Type B pancreatic cell (in vitro differentiated cells): ENCODE measurements around a stretch of chr14.

DNA sequence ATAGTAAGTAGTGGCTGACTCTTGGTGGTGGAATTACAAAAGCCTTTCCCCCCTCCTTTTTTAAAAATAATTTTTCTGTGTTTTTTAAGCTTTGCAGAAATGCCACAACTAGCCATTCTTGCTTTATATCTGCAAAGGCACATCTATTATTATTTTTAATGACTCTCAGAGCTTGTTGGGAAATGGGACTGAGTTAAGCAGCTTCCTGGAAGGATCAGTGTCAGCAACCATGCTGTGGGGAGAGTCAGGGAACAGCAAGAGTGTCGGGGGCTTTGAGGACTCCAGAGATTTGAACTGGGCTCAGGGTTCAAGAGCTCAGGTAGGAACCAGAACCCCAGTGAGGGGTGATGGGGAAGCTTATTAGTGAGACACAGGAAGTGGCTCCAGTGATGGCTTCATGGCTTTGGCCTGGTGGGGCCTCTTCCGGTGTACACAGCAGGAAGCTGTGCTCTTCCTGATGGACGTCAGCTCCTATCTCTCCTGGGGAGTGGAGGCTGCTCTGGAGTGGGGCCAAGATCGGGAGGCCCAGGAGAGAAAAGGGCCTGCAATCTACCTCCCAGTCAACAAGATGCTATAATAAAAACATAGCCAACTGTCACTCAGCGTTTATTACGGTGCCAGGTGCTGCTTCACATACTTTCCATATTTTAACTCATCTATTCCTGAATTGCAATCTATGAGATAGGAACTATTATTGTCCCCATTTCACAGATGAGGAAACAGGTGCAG, 63.9 kb upstream of the DLK1 start:
- PRO-cap = no peak

DNA sequence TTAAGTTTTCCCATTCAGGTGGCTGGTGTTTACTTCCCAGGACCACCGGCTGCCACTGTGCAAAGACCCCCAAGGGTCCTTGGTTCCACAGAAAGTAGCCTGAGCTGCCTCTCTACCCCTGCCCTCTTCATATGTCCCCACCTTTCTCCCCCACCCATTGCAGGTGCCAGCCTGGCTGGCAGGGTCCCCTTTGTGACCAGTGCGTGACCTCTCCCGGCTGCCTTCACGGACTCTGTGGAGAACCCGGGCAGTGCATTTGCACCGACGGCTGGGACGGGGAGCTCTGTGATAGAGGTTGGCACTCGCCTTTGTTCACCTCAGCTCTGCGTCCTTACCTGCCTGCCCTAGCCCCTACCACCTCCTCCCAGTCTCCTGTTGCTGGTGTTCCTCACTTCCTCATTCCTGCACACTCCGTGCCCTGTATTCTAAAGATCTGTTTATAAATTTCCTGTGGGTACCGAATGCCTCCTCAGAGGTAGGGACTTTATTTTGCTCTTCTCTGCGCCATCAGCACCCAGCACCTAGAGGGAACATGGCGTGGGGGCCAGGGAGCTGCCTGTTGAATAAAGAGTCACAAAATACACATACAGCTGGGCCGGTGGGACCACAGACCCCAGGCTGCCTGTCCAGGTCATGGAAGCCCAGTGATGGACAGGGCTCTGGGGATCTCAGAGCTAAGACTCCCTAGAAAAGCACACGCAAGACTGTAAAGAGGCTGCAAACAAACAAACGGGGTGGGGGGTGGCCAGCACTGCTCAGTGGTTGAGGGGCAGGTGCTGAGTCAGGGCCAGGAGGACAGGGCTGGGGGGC, 2.3 kb downstream of the DLK1 start:
- PRO-cap = no peak

GRCh38 chr14:100907219-100907707, 3.7 kb upstream of the RTL1 start:
- PRO-cap = no peak

GRCh38 chr14:100949600-100950055, 46.1 kb upstream of the RTL1 start:
- PRO-cap = no peak

DNA sequence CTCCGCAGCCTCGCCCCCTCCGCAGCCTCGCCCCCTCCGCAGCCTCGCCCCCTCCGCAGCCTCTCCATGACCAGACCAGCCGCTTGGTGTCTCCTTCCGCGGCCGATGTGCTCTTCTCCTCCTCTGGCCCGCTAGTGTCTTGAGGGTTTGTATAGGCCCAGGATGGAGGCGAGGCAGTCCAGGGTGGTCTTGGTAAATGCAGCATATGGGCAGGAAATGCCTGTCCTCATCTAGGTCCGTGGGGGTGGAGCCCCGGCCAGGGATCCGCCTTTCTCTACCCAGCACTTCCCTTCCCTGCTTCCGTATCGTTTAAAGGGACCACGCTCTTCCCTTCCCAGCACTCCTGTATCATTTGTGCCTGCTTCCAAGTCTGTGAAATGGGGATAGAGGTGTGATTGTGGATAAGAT, 326.6 kb upstream of the RTL1 start:
- PRO-cap = no peak

GRCh38 chr14:101442481-101443111, 318.9 kb upstream of the PPP2R5C start:
- PRO-cap = no peak

DNA sequence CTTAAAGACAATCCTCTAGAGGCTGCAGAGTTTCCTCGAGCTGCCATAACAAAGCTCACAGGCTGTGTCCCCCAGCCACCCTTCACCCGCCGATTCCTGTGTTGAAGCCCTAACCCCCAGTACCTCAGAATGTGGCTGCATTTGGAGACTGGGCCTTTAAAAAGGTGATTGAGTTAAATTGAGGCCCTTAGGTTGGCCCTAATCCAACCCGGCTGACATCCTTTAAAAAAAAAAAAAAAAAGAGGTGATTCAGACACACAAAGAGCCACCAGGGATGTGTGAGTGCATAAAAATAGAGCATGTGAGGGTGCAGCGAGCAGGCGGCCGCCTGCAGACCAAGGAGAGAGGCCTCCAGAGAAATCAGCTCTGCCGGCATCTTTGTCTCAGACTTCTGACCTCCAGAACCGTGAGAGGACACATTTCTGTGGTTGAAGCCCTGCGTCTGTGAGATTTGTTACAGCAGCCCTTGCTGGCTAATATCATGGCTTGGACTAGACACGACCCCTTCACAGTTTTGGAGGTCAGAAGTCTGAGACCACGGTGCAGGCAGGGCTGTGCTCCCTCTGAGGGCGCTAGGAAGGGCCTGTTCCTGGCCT, 44.1 kb upstream of the PPP2R5C start:
- PRO-cap = no peak

GRCh38 chr14:101767317-101768137, 6.0 kb downstream of the PPP2R5C start:
- PRO-cap = no peak

DNA sequence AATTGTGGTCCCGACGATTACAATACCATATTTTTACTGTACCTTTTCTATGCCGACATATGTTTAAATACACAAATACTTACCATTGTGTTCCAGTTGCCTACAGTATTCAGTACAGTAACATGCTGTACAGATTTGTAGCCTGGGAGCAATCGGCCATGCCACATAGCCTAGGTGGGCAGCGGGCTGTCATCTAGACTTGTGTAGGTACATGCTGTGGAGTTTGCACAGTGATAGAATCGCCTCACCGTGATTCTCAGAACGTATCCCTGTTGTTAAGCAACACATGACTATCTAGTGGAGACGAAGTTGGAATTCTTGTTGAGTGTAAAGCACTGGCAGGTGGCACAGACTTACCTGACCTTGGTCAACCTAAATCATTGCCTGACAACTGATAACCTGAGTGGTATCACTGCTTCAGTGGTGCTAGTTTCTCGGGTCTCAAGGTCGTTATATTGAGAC, 25.5 kb downstream of the DYNC1H1 start:
- PRO-cap = no peak

GRCh38 chr14:101994057-101994552, 29.7 kb downstream of the DYNC1H1 start:
- PRO-cap = no peak

DNA sequence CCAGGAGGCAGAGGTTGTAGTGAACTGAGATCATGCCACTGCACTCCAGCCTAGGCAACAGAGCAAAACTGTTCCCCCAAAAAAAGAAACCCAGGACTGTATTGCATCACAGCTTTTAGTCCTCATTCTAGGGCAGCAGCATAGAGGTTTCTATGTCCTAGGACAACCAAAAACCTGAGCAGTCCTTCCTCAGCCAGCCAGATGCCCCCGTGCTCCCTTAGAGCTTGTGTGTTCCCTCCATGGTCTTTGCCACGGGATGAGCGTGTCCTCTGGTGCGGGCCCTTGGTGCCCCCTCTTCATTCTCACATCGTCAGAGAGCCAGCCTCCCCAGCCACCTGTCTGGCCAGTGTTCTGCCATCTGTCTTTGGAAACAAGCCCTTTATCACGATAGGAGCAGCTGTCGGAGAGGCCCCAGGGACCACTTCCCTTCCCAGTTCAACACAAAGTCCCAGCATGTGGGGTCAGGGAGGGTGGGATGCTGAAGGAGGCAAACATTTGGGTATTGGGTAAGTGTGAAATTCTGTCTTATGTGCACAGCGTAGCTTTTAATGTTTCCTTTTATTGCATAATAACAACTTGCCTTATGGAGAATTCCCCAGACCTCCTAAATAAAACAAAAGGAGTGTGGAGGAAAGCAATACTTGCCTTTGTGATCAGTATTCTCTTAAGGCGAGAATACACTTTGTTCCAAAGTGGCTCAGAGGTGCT, 44.5 kb downstream of the DYNC1H1 start:
- PRO-cap = no peak

DNA sequence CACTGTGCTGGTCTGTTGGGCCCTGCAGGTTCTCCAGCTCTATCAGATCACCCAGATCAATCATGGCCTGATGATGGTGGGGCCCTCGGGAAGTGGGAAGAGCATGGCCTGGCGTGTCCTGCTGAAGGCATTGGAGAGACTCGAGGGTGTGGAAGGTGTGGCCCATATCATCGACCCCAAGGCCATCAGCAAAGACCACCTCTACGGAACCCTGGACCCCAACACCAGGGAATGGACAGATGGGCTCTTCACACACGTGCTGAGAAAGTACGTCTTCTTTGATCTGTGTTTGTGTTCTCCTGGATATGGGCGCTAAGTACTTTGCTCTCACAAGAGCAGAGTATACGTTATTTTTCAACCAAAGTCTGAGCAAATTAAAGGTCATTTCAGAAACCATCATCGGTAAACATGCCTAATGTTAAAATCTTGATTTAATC, 47.5 kb downstream of the DYNC1H1 start:
- PRO-cap = no peak

- PRO-cap = no peak
Measured at GRCh38 chr14:102019836-102020582, 55.6 kb downstream of the DYNC1H1 start.

GRCh38 chr14:102027766-102028262, 59.0 kb downstream of the HSP90AA1 start:
- PRO-cap = no peak

DNA sequence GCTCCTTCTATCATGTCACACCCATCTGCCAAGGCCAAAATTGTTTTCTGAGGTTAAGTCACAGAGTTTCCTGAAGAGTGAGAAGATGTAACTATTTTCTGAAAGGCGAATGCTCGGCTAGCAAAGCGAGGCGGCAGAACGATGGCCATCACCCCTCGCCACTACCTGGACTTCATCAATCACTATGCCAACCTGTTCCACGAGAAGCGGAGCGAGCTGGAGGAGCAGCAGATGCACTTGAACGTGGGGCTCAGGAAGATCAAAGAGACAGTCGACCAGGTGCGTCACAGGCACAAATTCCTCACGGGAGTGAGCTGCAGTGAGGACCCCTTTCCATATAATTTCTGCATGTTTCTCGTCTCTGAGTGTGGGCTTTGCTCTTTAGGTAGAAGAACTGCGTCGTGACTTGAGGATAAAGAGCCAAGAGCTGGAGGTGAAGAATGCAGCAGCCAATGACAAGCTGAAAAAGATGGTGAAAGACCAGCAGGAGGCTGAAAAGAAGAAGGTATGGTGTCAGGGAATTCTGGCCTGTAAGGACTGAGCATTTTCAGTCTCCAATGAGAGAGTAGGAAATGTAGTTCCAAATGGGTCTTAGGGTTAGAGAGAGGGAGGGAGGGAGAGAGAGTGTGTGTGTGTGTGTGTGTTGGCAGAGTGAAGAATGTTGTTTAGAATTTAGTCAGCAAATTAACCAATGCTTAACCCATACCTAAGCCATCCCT, 57.3 kb downstream of the HSP90AA1 start:
- PRO-cap = no peak

DNA sequence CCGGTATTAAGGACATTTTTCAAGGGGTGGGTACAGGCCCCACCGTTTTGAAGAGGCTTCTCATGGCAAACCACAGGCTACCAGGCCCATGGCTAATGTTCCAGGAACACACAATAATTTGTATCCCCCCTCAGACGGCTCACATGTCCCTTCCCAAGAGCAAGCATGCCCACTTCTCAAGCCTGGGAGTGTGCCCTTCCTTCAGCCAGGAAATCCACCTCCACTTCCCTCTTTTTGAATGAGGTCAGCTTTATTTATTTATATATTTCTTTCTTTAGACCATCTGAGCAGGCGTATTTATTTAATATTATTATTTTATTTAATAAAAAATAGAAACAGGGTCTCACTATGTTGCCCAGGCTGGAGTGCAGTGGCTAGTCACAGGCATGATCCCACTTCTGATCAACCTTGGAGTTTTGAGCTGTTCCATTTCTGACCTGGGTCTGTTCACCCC, 10.0 kb downstream of the HSP90AA1 start:
- PRO-cap = no peak

DNA sequence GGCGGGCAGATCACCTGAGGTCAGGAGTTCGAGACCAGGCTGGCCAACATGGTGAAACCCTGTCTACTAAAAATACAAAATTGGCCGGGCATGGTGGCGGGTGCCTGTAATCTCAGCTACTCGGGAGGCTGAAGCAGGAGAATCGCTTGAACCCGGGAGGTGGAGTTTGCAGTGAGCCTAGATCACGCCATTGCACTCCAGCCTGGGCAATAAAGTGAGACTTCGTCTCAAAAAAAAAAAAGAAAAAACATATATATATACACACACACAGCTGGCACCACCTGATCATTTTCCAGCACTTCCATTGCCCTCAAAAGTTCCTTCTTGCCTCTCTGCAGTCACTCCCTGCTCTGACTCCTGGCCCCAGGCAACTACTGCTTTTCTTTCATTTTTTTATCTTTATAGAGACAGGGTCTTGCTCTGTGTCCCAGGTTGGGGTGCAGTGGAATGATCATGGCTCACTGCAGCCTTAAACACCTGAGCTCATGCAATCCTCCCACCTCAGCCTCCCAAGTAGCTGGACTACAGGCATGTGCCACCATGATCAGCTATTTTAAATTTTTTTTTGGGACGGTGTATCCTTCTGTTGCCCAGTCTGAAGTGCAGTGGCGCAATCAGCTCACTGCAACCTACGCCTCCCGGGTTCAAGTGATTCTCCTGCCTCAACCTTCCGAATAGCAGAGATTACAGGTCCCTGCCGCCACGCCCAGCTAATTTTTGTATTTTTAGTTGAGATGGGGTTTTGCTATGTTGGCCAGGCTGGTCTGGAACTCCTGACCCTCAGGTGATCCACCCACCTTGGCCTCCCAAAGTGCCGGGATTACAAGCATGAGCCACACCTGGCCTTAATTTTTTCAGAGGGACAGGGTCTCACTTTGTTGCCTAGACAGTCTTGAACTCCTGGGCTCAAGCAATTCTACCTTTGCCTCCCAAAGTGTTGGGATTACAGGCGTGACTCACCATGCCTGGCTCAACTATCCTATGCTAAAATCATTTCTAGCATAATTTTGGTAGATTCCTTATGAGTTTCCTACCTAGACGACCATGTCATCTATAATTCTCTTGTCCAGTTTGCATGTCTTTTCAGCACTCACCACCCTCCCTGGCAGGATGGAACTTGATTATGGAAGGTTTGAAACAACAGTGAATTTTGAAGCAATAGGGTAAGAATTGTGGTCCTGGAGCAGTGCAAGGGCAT, 7.9 kb downstream of the HSP90AA1 start:
- PRO-cap = no peak

DNA sequence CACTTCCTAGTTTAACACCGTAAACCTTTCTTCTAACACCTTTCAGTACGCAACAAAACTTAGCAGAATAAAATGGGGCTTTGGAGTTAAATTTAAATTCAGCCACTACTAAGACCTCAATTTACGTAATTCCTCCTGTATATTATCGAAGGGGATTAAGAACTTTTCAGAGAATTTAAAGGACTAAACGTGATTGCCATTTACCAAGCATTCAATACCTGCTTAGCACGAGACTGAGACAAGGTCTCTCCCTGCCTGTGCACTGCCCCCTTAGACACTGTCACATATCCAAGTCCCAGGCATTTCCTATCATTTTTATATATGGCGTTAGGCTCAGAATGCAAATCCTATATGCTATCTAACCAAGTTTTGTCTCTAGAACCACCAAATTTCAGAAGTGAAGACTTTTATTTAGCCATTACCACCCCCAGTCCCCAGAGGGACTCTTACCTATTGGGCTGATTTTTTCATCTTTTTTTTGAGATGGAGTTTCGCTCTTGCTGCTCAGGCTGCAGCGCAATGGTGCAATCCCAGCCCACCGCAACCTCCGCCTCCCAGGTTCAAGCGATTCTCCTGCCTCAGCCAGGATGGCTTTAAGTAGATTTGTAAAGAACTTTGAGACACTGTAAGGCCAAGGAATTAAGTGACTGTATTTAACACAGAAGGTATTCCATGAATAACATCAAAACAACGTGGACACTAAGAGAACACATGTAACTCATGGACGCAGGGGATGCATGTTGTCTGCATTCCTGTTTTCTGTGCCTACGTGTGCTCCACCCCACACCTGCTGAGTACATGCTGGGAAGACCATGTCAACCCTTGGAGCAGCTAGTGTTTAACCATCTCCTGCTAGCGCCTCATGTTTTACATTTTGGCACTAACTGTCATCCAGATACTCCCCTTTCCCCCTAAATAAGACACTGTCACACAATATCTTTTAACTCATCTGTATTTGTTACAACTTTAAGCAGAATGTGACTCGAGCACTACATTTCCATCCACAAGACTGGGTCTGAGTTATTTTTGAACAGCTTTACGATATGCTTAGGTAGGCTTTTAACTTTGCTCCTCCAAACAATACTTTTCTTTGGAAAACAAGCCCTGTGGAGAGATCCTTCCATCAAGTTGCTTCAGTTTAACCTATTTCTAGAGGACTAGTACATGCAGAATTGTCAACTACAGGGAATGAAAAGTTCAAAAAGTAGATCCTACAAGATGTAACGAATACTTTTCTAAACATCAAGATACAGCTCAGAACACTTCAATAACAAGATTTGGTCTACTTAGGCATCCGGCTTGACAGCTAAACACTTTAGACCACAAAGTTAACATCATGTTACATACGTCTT, 6.3 kb downstream of the HSP90AA1 start:
- PRO-cap = no peak

DNA sequence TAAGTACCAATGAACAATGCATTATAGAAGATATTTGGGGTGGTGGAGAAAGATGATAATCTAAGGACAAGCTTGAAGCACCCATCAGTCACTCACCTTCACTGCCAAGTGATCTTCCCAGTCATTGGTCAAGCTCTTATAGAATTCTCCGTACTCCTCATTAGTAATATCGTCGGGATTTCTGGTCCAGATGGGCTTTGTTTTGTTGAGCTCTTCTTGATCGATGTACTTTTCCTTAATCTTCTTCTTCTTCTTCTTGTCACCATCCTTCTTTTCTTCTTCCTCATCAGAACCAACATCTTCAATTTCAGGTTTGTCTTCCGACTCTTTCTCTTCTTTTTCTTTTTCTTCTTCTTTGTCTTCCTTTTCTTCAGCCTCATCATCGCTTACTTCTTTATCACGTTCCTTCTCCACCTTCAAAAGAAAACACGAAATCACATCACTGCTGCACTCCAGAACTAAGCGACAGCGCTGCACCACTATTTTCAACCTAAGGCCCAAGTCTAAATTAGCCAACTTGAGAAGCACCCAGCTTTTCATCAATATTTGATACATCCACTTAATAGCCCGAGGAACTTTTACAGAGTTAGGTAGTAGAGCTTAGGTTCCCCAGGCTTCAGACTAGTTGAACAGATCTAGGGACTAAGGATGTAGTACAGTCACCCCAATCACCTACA, 2.1 kb downstream of the HSP90AA1 start:
- PRO-cap = no peak

DNA sequence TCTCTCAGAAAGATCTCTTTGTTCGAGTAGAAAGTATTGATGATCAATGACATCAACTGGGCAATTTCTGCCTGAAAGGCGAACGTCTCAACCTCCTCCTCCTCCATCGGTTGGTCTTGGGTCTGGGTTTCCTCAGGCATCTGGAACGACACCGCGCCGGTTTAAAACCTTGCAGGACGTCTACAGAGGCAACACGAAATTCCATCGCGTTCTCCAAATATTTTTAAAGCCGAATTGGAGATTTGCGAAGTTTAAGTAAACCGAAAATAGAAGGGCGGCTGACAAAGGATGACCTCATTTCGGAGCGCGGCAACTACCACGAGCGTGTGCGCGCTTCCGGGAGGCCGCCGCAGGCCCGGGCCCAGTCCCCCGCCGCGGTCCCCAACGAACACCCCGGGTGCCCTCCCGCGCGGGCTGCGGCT, 594 bp downstream of the HSP90AA1 start:
- PRO-cap = bidirectional peak, plus-strand start at position 364 of the sequence, minus-strand start at position 144 of the sequence